Endometrial microvascular endothelial cells (primary cell): Measurements from ENCODE around the genes CCDC14 and MUC13.

DNA sequence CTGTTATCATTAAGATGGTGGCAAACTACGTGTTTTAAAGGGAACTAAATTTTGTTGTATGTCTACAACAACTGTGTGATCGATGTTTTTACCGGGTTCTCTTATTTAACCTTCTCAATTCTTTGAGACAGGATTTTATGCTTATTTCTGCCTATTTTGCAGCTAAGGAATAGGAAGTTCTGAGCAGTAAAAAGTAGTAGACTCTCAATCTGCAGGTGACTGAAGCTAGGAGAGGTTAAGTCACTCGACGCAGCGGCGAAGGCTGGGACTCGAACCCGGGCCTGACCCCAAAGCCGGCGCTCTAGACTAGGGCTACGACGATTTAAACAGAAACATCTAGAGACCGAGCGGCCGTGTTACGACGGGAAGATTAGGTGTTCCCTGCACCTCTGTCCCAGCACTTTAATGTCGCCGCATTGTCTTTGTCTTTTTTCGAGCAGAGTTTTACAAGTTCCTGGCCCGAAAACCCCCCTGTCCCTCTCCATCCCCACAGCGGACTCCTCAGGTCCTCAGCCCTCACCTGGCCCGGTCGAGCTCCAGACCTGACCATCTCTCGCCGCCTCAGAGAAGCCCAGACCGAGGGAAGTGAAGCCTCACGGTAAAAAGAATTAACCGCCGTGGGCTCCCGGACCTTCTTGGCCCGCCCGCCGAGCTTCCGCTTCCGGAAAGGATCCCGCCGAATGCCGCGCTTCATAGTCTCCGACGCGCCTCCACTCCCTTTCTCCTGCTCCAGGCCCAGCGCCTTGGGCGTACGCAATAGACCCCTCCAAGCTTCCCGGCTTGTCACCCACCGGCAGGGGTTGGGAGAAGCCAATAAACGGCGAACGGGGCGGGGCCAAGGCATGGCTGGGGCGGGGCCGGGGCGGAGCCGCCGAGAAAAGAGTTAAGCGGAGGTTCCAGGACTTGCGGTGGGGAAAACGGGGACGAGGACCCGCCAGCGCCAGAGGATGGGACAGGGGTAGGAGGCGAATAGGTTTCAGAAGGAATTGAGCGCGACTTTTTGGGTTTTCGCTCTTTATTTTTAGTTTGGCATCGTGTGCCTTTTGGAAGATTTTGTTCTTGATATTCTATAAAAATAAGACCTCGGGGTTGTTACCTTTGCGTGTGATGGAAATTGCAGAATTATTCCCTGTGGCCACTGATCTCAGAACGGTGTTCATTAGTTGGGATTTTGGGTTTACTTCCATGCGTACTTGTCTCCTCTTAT, at the start of gene CCDC14:
CCDC14 (minus strand) TSS at position 606 of the 1,207 bp plus-strand sequence.
- RAMPAGE, long total RNA: no peak

DNA sequence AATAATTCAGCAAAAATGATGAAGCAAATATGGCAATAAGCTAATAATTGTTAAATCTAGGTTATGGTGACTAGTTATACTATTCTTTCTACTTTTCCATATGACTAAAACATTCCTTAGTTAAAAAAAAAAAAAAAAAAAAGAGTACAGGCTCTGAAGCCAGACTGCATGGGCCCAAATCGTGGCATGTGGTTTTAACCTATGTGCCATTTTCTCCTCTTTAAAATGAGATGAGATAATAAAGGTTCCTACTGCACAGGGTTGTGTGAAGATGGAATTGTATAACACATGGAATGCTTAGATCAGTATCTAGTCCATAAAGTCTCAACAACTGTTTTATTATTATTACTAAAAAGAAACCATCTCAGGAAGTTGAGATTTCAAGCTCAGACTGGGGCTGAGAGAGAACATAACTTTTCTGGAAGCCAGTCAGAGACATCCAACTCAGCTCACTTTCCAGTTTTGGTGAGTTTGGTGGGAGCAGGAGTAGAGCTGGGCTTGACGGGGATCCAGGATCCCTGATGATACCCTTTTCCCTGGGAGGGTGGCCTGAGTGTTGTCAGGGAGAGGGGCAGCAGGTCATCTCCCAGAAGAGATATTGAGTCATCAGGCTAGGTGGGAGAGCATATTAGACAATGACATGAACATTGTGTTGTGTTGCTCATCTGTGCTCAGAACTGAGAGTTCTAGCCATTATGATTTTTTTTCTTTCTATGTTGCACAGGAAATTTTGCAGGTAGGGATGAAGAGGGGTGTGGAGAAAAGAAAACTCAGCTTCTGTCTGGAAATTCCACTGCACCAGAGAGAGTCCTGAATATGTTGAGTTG, 32.6 kb downstream of the KALRN start:
- RAMPAGE, long total RNA: no peak

DNA sequence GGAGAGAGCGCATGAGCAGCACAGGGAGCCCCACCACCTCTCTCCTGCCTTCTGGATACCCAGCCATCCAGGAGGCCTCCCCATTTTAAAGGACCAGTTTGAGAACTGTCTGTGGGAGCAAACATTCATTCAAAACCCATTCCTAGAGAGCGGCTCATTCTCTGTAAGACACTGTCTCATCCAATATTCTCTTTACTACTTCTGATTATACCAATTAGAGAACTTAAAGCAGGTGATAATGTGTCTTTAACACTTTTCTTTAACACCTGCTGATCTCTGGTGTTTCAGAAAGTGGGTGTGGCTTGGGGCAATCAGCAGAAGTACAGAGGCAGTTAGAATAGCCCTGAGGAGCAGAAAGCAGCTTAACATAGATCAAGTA, 219.6 kb downstream of the KALRN start:
- RAMPAGE, long total RNA: no peak

- RAMPAGE, long total RNA: no peak
Observed at GRCh38 chr3:124616074-124616615, 114.1 kb upstream of the UMPS start.

DNA sequence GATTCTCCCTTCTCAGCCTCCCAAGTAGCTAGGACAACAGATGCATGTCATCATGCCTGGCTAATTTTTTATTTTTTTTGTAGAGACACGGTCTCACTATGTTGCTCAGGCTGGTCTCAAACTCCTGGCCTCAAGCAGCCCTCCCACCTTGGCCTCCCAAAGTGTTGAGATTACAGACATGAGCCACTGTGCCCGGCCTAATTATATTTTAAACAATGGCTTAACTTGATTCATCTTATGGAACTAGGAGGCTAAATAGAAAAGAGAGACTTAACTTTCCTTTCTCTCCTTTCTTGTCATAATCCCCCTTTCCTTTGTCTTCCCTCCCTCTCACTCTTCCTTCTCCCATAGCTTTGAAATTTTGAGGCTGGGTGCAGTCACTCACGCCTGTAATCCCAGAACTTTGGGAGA, 70.2 kb upstream of the UMPS start:
- RAMPAGE, long total RNA: no peak

GRCh38 chr3:124772338-124772794, 42.1 kb downstream of the UMPS start:
- RAMPAGE, long total RNA: no peak

DNA sequence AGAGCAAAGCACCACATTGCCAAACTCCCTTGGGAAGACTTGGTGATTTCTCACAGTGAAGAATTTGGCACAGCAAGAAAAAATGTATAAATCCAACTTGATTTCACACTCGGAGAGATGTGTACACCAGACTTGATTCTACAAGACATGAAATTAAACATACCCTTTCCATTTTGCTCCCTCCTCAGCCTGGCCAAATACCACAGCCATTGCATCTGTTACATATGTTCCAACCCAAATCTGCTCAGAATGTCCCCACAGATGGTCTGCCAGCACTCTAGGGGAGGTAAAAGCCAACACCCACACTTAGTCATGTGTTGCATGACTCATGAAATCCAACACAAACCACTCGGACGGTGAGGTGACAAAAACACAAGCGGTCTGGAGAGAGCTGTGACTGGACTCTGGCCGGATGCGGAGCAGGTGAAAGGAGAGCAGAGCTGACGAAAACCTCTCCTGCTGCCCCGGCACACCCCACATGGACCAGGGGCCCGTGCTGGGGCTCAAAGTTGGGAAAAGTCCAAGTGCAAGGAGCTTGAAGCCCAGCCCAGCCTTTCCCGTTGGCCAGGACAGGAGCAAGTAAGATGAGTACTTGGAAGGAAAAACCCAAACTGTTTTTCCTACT, 74.4 kb downstream of the ITGB5 start:
- RAMPAGE, long total RNA: no peak

GRCh38 chr3:124821194-124821803, 65.9 kb downstream of the ITGB5 start:
- RAMPAGE, long total RNA: no peak

- RAMPAGE, long total RNA: no peak
Observed at GRCh38 chr3:124848241-124848713, 38.9 kb downstream of the ITGB5 start.

GRCh38 chr3:124873205-124873721, 13.9 kb downstream of the ITGB5 start:
- RAMPAGE, long total RNA: no peak

- RAMPAGE, long total RNA: no peak
Observed at GRCh38 chr3:124934642-124935153, at the start of gene MUC13. TSS of gene MUC13 (minus strand) at chr3:124934751.

- RAMPAGE, long total RNA: no peak
Observed at GRCh38 chr3:124970299-124970948, 35.9 kb upstream of the MUC13 start.

DNA sequence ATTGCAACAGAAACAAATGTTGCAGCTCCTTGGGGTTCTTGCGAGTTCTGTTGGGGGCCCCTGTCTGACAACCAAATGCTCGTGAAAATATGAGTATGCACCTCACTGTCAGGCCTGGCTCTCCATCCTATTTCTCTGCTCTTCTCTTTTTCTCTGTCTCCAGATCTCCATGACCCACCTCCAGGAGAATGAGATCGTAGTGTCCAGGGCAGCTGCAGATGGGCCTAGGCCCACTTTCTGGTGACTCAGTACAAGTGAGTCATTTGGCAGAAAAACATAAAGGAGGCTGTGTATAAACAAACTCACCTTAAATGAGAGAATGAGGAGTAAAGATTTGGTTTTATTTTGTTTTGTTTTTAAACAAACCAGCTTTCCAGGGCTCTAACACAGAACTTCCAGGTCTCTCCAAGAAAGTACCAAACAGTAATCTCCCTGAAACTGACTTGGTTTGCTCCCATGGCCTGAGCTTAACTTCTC, 1.4 kb upstream of the HEG1 start:
- RAMPAGE, long total RNA: no peak

DNA sequence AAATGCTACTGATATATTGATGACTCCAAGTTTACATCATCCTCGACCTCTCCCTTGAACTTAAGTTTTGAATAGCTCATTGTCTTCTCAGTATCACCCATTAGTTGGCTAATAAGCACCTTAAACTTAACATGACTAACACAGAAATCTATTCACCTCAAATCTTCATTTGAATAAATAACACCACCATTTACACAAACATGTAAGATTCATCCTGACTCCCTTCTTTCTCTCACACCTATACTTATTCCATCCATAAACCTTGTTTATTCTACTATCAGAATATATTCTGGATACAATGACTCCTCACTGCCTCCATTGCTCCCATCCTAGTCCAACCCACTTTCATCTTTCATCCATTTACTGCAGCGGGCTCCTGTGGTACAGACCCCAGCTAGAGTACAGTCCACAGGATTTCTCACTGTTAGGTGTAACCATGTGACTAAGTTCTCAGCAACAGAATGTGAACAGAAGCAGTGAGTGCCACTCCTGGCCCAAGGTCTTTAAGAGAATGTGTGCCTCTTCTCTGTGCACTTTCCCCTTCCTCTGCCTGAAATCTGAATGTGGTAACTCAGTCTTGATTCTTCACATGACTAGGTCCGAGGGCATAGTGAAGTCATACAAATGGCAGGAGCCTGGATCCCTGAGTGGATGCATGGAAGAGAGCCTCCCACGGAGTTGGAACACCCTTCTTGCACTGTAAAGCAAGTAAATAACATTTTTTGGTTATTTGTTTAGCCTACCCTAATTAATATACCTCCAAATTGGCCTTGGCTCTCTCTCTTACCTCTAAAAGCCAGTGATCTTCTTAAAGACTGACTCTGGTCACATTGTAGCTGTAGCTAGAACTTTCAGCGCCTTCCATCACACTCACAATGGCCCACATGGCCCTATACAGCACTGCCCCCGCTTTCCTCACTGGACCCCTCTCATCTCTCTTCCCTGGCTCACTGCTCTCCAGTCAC, 39.6 kb upstream of the HEG1 start:
- RAMPAGE, long total RNA: no peak

GRCh38 chr3:125155782-125156393, 56.7 kb downstream of the SLC12A8 start:
- RAMPAGE, long total RNA: no peak

GRCh38 chr3:125192303-125192768, 20.2 kb downstream of the SLC12A8 start:
- RAMPAGE, long total RNA: no peak

- RAMPAGE, long total RNA: no peak
Observed at GRCh38 chr3:125366577-125367249, 8.4 kb downstream of the ZNF148 start.

DNA sequence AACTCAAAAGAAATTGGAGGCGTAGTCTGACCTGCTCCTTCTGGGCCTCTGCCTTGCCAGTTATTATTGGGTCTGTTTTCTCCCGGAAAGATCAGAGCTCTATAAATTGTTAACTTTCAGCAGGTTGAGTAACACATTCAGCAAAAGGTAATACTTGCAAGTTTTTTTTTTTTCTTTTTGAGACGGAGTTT, 379 bp upstream of the SNX4 start:
- RAMPAGE, long total RNA: no peak

DNA sequence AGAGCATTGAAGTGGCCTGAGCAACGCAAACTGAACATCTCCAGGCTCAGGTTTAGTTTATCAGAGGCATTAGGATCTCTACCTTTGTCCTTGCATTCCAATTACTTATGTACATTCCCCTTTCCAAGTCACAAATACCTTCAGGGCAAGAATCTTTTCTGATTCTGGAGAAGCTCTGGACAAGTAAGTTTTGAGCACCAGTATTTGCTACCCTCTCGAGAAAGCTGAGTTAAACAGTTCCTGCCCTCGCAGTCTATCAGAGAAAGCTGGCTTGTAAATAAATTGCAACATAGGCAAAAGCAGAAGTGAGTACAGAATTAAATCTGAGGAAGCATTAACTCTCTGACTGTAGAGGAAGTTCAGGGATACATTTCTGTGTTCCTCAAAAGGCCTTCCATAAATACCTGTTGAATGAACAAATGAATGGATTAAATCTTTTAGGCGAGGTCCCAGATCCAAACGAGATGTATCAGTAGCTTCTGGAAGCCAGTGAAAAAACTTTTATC, 1.2 kb downstream of the OSBPL11 start:
- RAMPAGE, long total RNA: no peak

DNA sequence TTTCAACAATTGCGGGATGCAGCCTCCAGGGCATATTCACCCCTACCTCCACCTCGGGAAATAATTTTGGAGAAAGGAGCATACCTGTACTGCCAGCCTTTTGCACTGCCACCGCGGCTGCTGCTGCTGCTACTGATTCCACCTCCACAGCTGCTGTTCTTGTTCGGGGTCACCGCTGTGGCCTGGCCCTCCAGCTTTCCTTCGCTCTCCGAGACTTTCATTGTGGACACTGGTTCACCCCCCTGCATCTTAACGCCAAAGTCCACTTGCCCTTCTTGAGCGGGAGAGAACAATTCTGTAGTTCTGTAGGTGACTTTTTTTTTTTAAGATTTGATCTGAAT, 774 bp downstream of the OSBPL11 start:
- RAMPAGE, long total RNA: no peak